Heart (tissue), 3 donors: ENCODE results near the genes OBSL1, FARSB and KCNE4.

DNA sequence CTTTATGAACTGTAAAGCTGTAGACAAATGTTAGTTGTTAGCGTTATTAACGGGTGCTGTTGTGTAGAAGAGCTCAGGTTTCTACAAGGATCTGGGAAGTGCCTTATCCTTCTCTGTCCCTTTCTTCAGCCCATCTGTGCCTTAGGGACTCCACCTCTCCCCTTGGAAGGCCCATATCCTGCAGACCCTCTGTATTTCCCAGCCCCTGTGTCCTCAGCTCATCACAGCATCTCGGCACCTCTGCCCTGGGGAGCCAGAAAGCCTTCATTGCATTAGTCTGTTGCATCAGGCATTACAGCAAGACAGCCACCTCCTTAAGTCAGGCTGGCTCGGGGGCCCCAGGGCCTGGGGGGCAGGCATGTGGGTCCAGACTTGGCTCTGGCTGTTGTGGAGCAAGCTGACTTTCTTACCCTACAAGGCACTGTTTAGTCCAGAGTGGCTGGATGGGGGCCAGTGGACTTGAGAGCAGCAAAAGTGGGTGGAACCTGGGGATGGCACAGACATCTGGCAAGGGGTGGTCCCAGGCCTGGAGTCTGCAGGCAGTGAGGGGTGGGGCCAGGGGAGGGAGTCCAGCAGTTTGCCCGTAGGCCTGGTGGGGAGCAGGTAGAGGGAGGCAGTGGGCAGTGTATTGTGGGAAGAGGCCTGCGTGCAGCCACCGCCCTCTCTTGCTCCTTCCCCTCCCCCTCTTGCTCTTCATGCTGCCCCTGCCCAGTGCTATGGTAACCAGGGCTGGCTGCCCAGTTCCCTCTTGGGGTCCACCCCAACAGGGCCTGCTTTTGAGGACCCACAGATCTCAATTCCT lies 18.9 kb downstream of the SPEG start:
- RAMPAGE, long total RNA, 2 experiments: no peak in any of the 2 experiments

GRCh38 chr2:219495501-219495874 lies 443 bp upstream of the SPEGNB start:
- RAMPAGE, long total RNA, 2 experiments: no peak in any of the 2 experiments

- RAMPAGE, long total RNA, 2 experiments: no peak in any of the 2 experiments
Observed at GRCh38 chr2:219520013-219520395, 5.7 kb downstream of the ASIC4 start.

- RAMPAGE, long total RNA, 2 experiments: no peak in any of the 2 experiments
Observed at GRCh38 chr2:219571360-219571803, at the start of gene OBSL1. Gene OBSL1 (minus strand): TSS chr2:219571539.

GRCh38 chr2:219626878-219627367 lies 507 bp upstream of the SLC4A3 start:
- RAMPAGE, long total RNA, 2 experiments: no peak in any of the 2 experiments

DNA sequence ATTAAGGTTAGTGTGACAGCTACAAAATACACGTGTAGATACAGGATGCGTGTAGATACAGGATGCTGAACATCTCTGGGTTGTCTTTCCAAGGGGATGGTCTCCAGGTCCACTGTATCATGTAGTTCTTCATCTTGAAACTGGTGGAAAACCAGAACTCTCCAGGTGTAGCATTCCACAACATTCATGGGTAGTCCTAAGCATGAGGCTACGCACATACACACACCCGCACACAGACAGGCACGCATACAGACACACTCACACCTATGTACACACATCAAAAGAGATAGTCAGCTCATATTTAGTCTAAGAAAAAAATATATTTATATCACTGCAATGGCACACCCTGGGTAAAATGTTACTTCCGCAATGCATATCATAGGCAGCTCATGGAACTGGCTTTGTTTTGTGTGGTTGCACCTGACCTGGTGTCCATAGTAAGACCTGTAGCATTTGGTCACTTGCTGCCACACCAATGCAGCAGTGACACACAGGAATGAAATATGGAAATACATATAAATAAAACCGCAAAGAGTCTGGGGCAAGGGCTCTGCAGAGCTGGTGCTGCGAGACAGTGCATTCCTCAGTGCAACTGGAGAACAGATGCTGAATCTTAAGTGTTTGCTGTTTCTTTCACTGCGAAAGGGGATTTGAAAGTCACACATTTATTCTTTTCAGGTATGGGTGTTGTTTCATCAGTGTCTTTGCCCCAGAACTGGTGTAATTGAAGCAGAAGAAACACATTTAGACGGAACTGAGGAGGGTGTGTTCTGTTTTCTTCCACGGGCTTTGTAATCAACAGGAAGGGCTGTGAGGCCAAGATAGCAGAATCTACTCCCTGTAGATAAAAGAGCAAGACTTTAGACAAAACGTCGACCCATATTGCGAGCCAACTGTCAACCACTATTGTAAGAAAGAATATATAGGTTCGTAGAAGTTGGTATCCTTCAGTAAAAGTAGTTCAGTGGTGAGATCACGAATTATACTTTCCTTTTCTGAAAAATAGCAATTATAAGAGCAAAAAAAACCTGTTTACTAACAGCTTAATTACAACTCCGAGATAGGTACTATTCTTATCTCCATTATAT lies 152.0 kb downstream of the EPHA4 start:
- RAMPAGE, long total RNA, 2 experiments: no peak in any of the 2 experiments

DNA sequence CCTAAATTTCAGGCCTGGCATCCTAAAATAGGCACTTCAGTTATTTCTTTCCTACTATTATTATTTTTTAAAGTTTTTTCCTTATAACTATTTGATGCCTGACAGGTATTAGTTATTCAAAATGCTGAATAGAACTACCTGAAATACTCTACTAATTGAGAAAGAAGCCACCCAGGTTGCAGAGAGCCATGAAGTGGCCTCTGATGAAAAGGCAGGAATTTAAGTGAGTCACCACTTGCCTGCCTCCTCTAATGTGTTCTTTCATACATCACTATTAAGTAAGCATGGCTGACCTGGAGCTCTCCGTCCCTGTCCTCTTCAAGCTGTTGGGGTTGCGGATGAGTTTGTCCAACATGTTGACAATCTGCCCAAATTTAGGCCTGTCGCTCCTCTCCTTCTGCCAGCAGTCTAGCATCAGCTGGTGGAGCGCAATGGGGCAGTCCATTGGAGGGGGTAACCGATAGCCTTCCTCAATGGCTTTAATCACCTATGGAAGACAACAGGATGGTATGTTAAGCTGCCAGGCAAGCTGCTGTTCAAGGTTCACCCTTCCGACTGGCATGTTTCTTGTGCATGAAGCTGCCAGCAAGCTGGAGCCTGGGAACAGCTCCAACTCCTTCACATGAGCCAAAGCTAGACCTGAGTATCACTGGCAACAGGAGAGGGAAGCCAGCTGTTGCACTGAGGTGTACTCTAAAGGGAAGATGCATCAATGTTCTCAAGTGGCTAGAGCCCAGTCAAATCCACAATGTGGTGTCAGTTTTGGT lies 142.3 kb downstream of the EPHA4 start:
- RAMPAGE, long total RNA, 2 experiments: no peak in any of the 2 experiments

DNA sequence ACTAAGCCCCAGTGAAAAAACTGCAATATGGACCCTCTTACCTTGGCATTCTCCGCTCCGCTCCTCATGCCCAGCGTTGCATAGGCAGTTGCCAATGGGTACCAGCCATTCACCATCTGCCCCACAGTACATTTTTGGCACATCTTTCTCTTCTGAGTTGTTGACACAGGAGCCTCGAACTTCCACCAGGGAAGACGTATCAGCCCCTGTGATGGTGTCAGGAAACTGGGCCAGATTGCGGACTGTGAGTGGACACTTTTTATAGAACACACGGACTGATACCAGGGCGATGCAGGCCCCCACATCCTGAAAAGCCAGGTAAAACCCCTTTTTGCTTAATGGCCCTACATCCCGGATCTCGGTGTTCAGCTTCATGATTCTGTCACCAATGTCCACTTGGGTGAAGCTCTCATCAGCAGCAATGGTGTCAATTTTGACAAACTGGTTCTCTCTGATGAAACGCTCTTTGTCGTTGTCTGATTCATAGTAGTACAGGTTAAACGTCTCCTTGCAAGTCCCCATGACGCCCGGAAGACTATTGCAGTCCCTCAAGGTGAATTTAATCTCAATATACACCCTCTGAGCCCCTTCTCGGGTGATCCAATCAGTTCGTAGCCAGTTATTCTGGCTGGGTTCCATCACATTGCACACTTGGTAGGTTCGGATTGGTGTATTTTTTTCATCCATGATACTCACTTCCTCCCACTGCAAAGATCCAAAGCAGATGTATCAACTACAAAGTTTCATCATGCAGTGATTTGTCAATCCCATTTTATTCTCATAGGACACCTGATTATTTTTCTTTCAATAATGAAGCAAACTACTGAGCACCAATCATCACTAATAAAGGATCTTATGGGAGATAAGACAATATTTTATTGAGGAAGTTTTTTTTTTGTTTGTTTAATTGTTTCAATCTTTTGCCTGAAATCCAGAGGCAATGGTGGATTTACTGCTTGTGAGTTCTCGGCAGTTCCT lies 8.1 kb downstream of the EPHA4 start:
- RAMPAGE, long total RNA, 2 experiments: no peak in any of the 2 experiments

- RAMPAGE, long total RNA, 2 experiments: no peak in any of the 2 experiments
Observed at GRCh38 chr2:222290907-222291900, 7.6 kb downstream of the PAX3 start.

GRCh38 chr2:222319632-222319946 lies 366 bp downstream of the ENSG00000288658 start:
- RAMPAGE, long total RNA, 2 experiments: no peak in any of the 2 experiments

DNA sequence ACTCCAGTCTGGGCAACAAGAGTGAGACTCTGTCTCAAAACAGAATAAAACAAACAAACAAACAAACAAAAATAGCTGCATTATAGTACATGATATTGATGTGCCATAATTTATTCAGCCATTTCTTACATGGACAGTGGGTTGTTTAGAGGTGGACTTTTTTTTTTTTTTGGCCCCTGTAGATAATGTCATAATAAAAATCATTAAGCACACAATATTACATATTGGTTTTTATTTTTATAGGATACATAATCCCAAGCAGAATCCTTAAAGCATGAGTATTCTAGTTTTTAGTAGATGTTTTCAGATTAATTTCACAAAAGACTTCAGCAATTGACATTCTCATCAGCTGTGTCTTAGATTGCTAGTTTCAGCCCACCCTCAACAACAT lies 24.0 kb upstream of the ENSG00000288658 start:
- RAMPAGE, long total RNA, 2 experiments: no peak in any of the 2 experiments

DNA sequence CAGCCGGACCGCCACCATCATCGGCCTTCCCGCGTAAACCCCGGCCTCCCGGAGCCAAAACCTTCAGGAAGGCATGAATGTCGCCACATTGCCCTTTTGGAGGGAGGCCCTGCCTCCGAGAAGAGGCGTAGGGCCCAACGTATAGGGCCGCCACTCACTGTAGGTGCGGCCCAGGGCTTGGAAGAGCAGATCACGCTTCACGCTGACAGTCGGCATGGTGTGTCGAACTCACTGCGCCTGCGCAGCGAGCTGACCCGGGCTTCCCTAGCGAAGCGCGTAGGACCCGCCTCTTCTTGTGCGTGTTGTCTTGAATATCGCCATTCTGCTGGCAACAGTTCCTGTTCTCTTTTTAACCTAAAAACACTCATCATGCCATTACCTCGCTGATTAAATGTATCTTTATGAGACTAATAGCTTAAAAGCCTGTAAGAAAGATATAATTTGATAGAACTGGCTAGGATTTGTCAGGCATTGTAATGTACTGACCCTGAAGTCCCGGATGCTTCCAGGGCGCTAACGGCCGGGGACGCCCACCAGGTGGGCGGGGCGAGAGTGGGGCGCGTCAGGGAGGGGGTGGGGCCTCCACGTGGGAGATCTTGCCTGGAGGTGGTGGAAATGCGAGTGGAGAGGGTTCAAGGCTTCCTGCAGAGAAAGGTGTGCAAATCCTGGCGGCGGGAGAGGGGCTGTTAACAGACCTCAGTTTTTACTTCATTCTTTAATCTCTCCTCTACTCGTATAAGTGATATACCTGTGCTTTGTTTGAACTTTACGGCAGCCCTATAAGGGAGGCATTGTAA lies at the start of gene FARSB:
TSS of gene FARSB (minus strand) at position 235 of the 797 bp plus-strand sequence.
- RAMPAGE, long total RNA, 2 experiments: start-site peak on the minus strand in 2 of 2 experiments, centred at position 225 of the sequence, 20 to 529 reads per replicate

- RAMPAGE, long total RNA, 2 experiments: no peak in any of the 2 experiments
Observed at GRCh38 chr2:222715719-222716056, 44.2 kb downstream of the MOGAT1 start.

DNA sequence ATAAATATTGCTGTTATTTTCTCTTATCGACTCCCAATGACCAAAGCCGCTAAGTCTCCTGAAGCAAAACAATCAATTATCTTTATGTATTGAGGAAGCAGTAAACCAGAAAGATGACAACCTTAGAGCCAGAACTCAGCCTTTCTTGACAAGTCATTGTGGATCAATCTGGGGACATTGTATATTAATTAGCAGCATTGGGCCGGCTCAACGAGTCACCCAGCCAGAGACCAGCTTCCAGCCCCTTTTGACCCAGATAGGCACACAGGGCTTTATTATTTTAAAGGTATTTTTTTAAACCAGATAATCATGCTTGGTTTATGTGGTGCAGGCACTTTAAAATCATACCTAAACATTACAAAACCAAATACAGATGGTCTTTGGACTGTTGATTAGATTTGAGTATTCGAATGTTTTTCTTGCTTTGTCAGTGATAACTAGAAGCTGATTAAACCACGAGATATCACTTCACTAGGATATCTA lies 27.1 kb upstream of the ACSL3 start:
- RAMPAGE, long total RNA, 2 experiments: no peak in any of the 2 experiments

DNA sequence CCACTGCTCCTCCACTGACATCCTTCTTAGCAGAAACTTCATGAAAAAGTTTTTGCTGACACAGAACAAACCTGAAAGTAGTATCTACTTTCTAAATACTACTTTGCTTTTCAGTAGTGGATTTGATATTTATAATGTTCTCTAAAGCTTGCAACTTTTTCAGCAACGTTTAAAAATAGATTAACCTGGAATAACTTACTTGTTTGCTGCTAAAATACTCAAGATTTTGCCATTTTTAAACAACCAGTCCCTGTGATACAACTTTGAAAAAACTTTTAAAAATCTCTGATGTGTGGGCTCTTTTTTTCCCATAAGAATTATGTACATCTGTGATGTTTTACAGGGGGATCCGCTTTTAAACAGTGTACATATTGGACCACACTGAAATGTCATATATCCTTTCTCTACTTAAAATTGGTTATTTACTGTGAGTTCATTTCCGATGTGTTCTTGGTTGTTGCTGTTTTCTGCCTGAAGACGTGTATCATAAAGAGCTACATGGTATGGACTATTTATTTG lies 83.3 kb downstream of the ACSL3 start:
- RAMPAGE, long total RNA, 2 experiments: no peak in any of the 2 experiments

GRCh38 chr2:222959078-222959814 lies 92.7 kb upstream of the KCNE4 start:
- RAMPAGE, long total RNA, 2 experiments: no peak in any of the 2 experiments

GRCh38 chr2:223050711-223051674 lies 997 bp upstream of the KCNE4 start:
- RAMPAGE, long total RNA, 2 experiments: no peak in any of the 2 experiments

GRCh38 chr2:223051675-223052435 lies at the start of gene KCNE4:
Gene KCNE4 (plus strand): TSS chr2:223052190.
- RAMPAGE, long total RNA, 2 experiments: no peak in any of the 2 experiments

GRCh38 chr2:223052490-223053332 lies 721 bp downstream of the KCNE4 start:
- RAMPAGE, long total RNA, 2 experiments: no peak in any of the 2 experiments

GRCh38 chr2:223941848-223942230 lies 3.3 kb downstream of the WDFY1 start:
- RAMPAGE, long total RNA, 2 experiments: no peak in any of the 2 experiments